Measurements from ENCODE around the genes PELP1, CAMTA2 and DERL2.

- RRBS = 1% methylated on average over 36 of the region's 74 CpGs
Measured at GRCh38 chr17:4703621-4704519, at the start of gene PELP1. PELP1 (minus strand) TSS chr17:4704137.

DNA sequence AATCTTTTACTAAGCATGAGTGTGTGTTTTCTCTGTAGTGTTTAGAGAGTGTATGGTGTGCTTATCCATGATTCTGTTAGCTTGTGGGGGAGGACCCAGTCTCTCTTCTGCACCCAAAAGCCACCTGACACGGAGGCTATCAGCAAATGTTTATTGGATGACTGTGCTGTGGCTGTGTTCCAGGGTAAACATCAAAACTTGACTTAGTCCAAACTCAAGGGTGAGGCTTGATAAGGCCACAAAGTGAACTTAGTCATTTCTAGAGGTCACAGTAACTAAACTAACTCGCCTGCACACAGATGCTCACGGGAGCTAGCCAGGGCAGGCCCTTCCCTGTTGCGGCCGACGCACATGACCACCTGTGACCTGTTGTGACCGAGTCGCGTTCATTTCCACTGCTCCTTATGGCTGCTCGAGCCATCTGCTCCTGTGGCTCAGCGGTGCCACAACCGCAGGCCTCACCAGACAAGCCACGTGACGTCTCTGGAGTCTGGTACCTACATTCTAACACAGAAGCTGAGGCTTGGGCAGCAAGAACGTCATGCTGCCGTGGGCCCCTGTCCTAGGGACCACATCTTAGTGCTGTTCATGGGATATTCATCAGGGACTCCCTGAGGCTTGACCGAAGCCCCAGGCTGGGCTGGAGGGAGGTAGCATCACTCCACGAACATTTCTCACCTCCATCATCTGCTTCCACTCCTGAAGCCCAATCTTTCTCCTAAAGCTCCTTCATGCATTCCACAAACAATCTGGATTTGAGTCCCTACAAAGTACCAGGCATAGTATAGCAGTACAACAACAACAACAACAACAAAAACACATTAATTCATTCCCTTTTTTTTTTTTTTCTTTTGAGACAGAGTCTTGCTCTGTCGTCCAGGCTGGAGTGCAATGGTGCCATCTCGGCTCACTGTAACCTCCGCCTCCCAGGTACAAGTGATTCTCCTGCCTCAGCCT lies 9.5 kb upstream of the MED11 start:
- RRBS = no CpG with 5 or more reads among the region's 21 CpGs

DNA sequence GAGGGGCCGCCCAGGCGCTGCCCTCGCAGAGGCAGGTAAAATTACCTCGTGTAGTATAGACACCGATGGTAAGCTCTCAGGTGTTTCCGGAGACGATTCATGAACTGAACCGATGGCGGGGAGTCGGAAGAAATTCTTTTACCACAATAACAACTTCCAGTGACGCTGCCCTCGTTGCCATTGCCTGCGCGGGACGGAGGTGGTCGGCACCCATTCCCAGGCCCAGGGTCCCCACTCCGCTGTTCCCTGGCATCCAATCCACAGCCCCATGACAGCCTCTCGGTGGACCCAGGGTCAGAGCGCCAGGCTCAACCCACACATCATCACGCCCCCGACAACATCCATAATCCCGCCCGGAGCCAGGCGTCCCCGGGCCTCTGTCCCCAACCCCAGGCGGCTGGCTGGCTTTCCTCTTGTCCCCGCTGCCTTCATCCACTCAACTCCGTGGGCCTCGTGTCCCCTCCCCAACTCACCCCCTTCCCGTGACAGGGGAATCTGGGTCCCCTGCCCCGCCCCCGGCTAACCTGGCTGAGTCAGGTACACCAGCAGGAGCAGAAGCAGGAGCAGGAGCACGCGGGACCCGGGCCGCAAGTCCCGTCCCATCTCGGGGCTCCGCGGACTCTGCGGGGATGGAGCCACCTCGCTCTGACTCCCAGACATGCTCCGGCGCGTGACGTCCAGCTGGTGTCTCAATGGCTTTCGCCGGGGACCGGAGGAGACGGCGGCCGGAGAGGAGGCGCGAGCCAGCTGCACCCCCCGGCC lies 715 bp upstream of the ZMYND15 start:
- RRBS = 4% methylated on average over 10 of the region's 55 CpGs

DNA sequence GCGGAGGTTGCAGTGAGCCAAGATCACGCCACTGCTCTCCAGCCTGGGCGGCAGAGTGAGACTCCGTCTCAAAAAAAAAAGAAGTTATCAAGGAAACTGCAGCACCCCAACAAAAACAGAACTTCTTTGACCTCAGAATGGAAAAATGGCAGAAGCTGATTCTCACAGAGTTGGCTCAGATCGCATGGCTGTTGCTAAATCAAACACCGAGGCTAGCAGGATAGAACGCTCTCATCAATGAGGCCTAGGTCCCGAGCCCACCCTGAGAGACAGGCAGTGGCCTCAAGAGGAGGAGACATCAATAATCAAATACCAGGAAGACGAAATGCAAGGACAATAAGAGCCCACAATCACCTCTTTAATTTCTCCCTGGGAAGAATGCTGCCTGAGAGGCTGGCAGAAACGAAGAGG lies 1.0 kb upstream of the TM4SF5 start:
- RRBS = no CpG with 5 or more reads among the region's 10 CpGs

GRCh38 chr17:4796556-4796913 lies 571 bp downstream of the PSMB6 start:
- RRBS = no CpG with 5 or more reads among the region's 7 CpGs

GRCh38 chr17:4812499-4813027 lies 5.6 kb downstream of the PLD2 start:
- RRBS = no CpG with 5 or more reads among the region's 7 CpGs

DNA sequence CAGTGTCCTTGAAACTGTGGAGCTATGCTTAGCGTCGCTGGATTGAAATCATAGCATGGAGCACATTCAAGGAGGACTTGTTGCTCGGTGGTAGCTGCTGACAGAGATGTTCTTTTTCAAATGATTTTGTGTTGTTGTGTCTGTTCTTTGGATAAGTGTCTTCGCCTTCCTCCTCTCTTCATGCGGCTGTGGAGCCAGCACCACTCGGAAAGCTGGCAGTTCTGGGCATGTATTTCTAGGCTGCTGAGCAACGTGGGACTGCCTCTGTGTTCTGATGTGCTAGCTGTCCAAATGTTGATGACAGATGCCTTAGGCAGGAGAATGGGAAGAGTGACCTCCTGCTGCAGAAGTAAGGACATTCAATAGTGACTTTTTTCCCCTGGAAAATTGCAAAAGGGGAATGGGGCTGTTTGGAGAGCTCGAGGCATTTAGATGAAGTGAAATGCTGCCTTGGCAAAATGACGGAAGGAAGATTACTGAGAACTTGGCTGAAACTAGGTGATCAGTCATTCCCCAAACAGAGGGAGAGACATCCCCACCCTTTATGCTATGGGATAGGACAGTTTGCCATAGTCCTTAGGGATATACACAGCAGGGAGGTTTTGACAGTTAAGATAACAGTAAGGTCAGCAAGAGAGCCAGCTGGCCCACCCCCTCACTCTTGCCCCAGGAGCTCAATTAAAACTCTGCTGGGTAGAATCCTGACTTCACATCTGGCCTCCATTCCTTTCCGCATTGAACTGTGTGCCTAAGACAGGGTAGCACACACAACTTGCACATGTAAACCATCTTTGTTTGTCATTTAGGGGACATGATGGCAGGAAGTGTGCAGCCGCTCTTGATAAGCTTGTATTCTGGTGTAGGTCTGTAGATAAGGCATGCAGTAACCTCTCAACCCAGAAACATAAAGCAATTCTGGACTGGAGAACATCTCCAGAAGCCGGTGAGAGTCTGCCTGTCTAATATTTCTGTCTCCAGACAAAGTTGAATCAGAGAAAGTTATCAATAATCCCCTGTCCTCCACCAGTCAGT lies 4.9 kb downstream of the MINK1 start:
- RRBS = no CpG with 5 or more reads among the region's 12 CpGs

- RRBS = 35% methylated on average over 17 of the region's 55 CpGs
Measured at GRCh38 chr17:4901432-4902178, 1.3 kb downstream of the CHRNE start.

GRCh38 chr17:4947119-4948172 lies 884 bp downstream of the PFN1 start:
- RRBS = 3% methylated on average over 13 of the region's 64 CpGs

DNA sequence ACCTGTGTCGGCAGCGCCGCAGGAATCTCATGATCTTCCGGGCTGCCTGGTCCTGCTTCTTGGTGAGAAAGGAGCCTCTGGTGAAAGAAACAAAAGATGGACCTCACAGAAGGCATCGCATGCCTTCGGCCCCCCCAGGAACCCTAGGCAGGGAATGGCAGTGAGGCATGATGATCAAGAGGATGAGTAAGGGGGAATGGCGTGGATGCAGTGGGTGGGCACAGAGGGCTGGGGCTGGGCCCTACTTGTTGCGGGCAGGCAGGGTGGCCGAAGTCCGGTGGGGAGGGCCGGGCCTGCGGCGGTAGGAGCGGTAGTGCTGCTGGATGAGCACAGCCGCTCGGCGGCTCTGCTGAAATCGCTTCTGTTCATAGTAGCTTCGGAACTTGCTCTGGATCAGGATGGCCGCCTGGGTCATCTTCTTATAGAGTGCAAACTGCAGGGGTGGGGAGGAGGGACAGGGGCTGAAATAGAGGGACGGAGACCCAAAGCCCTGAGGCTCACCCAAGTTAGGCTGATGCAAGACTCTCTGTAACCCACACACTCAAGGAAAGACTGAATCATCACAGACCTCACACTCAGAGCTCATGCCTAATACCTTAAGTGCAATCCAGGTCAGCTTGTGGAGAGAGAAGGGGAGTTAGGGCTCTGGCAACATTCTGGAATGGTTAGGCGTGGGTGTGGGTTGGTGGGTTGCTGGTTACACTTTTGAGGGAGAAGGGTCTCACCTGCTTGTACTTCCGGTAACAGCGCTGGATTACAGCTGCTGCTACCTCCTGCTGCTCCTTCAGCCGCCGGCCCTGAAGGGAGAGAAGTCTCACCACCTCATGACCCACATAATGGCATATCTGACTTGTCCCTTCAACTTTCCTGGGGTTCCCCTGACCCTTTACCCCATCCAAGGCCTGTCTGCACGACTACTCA lies 1.5 kb upstream of the SPAG7 start:
- RRBS = 58% methylated on average over 4 of the region's 27 CpGs

DNA sequence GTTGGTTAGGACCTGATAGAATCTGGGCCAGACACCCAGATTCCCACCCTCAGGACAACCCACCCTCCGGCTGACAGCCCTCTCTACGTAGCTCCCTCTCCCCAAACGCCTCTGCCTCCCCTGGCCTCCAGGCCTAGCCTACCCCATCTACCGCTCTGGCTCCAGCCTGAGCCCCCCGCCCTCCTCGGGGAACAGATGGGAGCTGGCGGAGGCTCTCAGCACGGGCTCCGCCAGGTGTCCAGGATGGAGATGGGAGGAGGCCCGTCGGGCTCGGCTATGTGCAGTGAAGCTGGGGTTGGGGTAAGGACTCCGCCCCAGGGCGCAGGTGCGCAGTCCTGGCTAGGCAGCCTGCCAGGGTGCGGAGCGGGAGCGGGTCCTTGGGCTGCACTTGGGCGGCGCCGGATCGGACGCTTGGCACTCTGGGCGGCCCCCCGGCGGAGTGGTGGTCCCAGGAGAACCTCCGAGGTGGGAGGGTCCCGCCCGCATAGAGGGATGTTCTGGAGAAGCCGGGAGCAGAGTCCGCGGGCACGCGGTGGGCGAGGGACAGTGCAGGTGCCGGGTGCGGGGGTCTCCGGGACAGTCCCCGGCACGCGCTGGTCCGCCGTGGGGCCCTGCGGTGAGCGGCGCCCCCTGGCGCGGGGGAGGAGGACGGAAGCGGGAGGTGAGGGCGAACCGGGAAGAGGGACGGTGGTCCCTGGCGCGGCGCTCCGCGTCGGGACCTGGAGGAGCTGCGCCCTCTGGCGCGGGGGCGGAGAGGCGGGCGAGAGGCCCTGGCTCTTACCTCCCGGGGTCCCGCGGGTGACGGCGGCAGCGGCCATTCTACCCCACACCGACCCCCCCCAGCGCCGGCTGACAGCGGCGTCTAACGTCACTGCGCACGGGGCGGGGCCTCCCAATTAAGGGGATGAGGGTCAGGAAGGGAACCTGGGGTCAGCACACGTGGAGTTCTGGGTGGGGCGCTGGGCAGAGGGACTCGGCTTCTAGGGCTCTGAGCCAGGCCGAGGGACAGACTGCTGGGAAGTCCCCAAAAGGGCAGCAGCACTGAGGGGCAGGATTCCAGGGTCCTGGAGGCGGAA lies at the start of gene CAMTA2:
Gene CAMTA2 (minus strand): TSS at position 864 of the 1,076 bp plus-strand sequence.
- RRBS = 2% methylated on average over 34 of the region's 85 CpGs

DNA sequence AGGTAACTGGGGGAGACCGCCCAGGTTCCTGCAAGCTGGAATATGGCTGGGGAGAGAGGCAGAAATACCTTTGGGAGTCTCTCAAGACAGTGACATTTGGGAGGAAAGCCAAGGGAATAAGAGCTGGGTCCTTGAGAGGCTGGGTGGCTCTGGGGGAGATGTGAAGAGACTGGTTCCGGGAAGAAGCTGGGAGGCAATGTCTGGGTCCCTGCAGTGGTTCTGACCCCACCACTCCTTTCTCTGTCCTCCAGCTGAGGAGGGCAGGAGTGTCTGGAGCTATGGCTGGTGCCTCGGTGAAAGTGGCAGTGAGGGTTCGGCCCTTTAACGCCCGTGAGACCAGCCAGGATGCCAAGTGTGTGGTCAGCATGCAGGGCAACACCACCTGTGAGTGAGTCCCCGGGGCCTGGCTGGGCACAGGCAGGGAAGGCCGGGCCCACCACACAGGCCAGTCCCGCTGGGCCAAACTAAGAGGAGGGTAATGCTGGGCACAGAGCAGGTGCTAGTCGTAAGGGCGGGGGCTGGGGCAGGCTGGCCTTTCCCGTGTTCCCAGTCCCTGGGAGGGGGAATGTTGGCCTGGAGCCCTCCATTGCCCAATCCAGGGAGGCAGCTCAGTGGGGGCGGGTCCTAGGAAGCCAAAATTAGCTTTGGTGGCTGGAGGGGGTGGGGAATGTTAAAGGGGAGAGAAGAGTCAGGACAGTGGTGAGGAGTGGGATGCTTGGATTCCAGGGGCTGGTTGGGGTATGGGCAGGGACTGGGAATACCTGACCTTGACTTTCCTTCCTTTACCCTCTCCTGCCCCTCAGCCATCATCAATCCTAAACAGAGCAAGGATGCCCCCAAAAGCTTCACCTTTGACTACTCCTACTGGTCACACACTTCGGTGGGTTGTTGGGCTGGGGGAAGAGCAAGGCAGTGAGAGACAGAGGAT lies 2.5 kb downstream of the KIF1C start:
- RRBS = no CpG with 5 or more reads among the region's 14 CpGs

DNA sequence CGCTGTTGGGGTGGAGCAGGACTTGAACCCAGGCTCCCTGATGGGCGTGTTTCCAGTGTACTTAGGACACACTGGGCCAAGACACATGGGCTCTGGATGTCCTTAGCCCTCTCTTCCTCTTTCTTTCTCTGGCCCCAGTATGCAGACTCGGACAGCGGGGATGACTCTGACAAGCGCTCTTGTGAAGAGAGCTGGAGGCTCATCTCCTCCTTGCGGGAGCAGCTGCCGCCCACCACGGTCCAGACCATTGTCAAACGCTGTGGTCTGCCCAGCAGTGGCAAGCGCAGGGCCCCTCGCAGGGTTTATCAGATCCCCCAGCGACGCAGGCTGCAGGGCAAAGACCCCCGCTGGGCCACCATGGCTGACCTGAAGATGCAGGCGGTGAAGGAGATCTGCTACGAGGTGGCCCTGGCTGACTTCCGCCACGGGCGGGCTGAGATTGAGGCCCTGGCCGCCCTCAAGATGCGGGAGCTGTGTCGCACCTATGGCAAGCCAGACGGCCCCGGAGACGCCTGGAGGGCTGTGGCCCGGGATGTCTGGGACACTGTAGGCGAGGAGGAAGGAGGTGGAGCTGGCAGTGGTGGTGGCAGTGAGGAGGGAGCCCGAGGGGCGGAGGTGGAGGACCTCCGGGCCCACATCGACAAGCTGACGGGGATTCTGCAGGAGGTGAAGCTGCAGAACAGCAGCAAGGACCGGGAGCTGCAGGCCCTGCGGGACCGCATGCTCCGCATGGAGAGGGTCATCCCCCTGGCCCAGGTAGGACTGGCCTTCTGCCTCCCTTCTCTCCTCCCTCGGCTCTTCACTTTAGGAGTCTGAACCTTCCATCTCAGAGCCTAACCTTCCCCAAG lies 13.0 kb downstream of the SLC52A1 start:
- RRBS = 93% methylated on average over 8 of the region's 37 CpGs

DNA sequence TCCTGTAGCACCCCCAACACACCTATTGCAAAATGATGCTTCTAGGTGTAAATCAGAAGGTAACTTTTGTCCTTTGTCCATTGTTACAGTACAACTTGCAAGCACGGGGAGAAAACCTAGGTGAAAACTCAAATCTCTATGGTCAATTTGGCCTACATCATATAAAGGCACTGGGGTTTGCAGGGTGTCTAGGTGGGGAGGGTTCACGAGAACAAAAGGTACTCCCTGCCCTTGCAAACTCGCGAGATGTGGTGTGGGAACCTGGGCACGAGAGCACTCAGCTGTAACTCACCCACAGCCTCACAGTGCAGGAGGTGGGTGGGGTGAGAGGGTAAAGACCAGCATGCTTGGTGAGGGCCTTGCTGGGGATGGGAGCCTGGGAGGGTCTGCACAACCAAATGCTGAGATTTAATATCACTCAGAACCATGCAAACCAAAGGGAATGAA lies 18.4 kb upstream of the ZNF594 start:
- RRBS = no CpG with 5 or more reads among the region's 5 CpGs

GRCh38 chr17:5373029-5373502 lies 46.4 kb downstream of the NUP88 start:
- RRBS = no CpG with 5 or more reads among the region's 7 CpGs

DNA sequence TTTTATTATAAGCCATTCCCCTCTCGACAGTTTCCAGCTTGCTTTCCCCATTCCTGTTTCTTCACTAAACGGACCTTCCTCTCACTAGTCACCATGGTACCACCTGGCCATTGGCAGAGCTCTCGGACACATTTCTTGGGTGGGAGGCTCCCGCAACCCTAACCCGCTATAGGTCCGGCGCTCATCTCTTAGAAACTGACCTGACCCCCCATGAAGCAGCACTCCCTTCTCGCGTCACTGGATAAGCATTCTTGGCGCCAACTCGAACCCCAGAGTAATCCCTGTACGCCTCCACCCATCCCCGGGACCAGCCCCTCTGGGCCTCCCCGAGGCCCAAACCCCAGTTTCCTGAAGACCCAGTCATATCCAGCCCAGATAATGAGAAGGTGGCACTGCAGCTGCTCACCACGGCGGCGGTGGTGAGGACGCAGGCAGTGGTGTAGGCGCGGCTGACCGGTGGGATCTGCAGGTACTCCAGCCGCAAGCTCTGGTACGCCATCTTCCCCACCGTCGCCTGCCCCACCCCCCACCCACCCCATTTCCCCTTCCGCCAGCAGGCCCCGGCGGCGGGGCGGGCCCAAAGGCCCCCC lies at the start of gene DERL2:
Gene DERL2 (minus strand): TSS at position 516 of the 590 bp plus-strand sequence.
- RRBS = 0% methylated on average over 6 of the region's 30 CpGs

DNA sequence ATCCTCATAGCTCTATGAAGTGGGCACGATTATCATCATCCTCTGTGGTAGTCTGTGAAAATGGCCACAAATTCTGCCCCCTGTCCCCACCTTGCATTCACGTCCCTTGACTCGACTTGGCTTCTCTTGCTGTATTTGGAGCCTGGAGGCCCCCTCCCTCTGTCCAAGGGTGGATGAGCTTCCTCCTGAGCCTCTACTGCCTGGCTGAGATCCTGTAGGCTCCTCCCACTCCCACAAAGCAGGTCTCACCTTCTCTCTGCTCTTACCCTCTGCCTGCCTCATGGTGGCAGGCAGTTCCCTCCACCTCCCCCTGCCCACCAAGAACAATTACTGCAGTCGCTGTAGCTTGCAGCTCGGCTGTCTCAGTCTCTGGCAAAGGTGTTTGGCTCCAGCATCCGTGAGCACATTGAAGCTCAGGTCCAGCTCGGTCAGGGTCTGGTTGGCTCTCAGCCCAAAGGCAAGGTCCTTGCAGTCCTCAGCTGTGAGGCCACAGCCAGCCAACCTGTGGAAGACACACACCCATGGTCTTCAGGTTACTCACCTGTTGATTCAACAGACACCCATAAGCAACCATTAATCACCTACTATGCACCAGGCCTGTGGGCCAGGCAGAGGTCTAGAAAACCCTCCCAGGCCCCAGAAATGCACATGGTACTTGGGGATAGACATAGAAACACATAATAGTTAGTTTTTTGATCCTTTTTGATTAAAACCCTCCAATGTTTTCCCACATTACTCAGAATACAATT lies 40.9 kb upstream of the ENSG00000286190 start:
- RRBS = no CpG with 5 or more reads among the region's 7 CpGs

GRCh38 chr17:5832632-5833460 lies 237.3 kb upstream of the WSCD1 start:
- RRBS = no CpG with 5 or more reads among the region's 2 CpGs

DNA sequence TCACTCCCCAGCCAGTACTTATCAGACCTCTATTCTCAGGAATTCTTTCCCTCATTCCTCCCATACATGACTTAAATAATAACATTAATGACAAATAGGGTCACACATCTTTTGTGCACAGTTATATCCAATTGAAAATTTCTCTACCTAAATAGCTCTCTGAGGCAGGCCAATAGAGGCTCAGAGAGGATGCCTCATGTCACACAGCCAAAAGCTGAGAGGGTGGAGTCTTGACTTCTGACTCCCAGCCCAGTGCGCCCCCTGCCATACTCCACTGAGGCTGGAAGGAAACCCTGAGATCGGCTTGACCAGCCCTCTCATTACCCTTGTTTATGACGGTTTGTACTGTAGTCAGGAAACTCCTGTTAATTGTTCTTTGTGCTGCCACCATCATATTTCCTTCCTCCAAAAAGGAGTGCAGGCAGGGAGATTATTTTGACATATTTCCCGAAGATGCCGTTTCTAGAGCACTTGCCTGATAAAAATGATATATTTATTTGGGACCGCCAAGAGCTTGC lies 108.0 kb downstream of the AIPL1 start:
- RRBS = no CpG with 5 or more reads among the region's 6 CpGs

DNA sequence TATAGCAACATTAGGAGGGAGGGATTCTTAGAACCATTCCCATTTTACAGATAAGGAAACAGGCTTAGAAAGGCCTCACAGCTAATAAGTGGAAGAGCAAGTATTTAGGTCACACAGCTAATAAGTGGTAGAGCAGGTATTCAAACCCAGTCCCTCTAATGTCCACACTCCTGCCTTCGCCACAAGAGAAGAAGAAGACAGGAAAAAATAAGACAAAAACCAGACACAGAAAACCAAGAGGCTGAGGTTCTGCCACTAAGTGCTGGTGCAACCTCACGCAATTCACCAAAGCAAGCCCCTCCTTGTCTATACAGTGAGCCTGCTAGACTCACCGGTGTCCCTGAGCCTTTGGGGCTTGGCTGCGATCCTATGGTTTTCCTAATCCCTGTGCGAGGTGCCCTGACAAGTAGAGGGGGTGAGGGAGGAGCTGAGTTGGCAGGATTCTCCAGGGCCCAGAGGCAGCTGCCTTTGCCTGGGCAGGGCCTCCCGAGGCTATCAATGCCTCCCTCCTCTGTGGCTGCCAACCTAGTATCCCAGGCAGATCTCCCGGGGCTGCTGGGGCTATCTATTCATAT lies 11.0 kb upstream of the PITPNM3 start:
- RRBS = no CpG with 5 or more reads among the region's 7 CpGs

Measured in foreskin fibroblast (primary cell).